M059J (cell line): Measurements from ENCODE around the genes NDUFA4, ANKMY2 and BZW2.

- RAMPAGE, long total RNA: start-site peak on the minus strand at chr7:10940130-10940188, 282 and 87 reads in 2 replicates
These were observed at the start of gene NDUFA4 for GRCh38 chr7:10939300-10940379. NDUFA4 (minus strand) TSS chr7:10940153.

DNA sequence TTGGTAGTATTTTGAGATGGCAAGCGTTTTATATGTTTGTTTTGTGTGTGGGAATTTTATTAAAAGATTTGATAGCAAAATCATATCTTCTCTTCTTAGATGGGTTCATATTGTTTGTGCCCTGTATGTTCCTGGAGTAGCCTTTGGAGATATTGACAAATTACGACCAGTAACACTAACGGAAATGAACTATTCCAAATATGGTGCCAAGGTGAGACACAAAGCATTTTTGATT lies 49.0 kb downstream of the PHF14 start:
- RAMPAGE, long total RNA: no peak

- RAMPAGE, long total RNA: no peak
These were observed 63.2 kb downstream of the PHF14 start for GRCh38 chr7:11036810-11037406.

DNA sequence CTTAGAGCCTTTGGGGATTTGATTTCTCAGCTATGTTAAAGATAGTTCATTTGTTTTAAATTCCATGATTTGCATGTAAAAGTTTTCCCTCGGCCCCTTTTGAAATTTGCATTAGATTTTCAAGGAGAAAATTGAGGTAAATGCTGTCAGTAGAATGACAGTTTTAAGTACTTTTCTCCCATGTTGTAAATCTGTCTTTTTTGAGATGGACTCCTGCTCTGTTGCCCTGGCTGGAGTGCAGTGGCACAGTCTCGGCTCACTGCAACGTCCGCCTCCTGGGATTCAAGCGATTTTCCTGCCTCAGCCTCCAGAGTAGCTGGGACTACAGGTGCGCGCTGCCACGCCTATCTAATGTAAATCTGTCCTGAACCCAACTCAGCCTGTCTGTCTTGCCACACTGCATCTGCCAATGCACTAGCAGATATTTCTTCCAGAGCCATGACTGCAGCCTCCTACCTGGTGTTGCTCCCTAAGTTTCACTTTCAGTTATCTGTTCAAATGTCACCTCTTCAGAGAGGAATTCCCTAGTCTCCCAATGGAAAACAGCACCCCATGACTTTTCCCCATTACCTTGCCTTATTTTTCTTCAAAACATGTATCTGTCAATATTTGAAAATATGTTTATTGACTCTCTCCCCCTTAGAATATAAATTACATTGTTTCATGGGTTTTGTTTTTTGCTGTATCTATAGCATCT lies 264.1 kb downstream of the PHF14 start:
- RAMPAGE, long total RNA: no peak

- RAMPAGE, long total RNA: no peak
These were observed 279.1 kb downstream of the PHF14 start for GRCh38 chr7:11252637-11253386.

GRCh38 chr7:12257580-12258133 lies 46.6 kb downstream of the TMEM106B start:
- RAMPAGE, long total RNA: no peak

DNA sequence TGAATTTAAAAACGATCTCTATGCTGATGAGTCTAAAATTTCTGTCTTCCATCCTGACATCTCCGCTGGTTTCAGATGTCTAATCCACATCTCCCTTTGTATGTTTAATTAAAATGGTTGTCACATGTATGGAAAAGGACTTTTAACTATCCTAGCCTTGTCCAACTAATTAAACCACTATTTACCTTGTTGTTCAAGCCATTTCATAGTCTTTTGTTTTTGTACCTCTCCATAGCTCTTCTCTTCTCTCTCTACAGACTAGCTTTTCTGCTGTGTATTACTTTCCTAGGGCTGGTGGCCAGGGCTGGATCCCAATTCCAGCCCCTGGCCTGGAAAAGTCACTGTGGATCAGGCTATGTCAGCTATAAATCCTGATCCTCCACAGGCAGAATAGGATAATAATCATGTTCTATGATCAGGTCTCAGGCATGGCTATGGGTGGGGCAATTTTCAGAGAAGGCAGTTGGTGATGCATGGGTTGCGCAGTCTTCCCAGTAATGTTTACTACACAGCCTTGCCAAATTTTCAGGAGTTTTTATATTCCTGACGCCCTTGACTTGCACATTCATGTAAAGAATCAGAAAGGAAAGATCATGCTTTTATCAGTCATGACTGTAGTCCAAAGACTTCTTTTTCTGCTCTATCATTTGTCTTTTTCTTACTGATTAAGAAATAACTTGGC lies 31.5 kb downstream of the ARL4A start:
- RAMPAGE, long total RNA: no peak

DNA sequence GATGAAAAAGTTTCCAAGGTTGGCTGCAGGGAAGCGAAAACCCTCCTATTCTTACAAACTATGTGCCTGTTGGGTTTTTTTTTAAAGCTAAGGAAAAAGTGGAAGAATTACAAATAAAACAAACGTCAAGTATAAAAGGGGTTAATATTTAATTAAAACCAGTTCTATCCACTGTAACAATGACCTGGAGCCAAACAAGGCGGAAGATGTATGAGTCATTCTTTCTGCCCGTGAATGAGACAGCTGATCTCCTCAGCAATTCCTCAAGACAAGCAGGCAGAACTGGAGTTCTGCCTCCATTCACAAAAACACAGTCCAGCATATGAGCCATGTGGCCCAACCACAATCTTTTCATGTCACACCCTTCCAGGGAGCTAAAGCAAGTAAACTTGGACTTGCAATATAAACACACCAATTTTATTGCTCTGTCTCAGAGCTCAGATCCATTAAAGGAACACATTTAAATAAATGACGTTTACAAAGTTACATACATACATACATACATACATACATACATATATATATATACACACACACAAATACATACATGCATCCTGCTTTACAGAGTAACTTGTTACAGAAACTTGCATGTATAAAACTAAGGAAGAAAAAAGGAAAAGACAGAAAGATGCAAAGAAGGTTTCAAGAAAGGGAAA lies 8.3 kb downstream of the ETV1 start:
- RAMPAGE, long total RNA: no peak

- RAMPAGE, long total RNA: no peak
These were observed 93.9 kb upstream of the MEOX2 start for GRCh38 chr7:15780281-15780844.

DNA sequence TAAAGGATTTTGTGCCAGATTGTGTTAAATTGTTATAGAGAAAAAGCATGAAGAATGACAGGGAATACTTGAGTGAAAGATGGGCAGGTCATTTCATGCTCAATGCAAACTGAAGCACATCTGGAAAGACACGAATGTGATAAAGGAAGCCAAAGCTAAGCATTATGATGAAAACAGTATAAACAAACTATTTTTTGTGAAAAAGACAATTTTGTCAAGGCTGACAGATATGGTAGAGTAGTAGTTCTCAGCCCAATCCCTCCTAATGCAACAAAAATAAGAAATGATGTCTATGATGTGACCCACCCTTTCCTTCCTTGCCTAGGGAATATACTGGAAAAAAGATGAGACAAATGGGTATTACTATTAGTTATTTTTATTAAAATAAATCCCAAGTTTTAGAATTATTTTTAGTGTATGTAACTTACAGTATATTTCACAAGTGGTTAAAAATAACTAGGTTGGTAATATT lies 218.7 kb downstream of the CRPPA start:
- RAMPAGE, long total RNA: no peak

DNA sequence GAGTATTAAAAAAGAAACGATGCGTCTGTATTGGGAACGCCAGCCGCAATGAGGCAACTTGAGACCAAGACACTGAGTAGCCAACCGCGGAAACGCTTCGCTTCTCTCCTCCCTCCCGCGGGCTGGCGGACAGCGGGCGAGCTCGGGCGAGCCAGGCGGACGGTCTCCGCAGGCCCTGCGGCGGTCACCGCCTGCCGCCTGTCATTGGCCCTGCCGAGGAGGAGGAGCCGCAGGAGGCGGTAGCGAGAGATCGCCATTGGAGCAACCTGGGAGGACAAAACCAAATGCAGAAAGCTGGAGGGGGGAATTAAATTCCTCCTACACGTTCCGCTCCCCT lies at the start of gene ANKMY2:
TSS of gene ANKMY2 (minus strand) at position 144 of the 337 bp plus-strand sequence.
- RAMPAGE, long total RNA: start-site peak on the minus strand centred at position 124 of the sequence, 107 bp wide, 53 and 18 reads in 2 replicates

DNA sequence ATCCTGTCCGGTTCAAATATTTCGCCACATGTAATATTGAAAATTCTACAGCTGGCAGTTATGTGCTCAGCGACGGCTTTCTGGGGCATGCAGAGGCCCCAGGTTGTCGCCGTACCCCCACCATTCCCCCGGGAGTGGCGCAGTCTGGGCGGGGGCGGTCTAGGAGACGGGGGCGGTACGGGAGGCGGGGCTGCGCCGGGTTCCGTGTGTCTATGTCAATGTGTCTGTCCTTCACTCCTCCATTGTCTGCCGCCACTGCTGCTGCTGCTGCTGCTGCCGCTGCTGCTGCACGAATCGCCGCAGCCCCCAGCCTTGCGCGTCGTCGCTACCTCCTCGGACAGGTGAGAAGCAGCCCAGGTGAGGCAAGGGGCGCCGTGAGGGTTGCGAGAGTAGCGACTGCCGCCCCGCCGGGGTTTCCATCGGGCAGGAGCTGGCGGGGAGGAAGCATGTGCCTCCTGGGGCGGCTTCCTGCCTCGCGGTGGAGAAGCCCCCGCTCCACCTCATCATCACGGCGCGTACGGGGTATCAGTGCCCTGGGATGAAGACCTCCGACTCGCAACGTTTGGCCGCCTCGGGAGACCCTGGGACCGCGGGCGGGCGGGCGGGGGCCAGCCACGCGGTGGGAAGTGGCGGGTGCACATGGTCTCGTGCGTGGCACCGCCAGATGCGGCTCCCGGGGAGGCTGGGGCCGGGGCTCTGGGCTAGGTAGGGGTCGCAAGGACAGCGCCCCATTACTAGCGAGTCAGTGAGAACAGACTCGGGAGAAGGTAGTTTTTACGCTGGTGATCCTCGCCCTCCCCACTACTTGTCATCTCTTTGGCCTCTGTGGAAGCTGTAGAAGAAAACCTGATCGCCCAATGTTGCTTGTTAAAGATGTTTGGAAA lies at the start of gene BZW2:
TSS of gene BZW2 (plus strand) at position 234 of the 884 bp plus-strand sequence.
- RAMPAGE, long total RNA: start-site peak on the plus strand centred at position 209 of the sequence, 68 bp wide, 39 and 14 reads in 2 replicates

DNA sequence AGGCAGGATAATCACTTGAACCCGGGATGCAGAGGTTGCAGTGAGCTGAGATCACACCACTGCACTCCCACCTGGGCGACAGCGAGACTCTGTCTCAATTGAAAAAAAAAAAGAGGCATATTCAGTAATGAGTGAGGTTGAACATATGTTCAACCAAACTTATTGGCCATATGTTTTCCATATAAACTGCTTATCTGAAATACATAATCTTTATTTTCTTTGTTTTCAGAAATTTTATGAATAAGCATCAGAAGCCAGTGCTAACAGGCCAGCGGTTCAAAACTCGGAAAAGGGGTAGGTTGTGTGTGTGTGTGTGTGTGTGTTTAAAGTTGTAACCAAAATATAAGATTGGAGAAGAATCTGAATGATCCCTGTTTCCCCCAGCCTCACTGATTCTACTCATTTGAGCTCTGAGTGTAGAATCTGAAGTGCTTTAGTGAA lies 19.2 kb downstream of the BZW2 start:
- RAMPAGE, long total RNA: no peak

DNA sequence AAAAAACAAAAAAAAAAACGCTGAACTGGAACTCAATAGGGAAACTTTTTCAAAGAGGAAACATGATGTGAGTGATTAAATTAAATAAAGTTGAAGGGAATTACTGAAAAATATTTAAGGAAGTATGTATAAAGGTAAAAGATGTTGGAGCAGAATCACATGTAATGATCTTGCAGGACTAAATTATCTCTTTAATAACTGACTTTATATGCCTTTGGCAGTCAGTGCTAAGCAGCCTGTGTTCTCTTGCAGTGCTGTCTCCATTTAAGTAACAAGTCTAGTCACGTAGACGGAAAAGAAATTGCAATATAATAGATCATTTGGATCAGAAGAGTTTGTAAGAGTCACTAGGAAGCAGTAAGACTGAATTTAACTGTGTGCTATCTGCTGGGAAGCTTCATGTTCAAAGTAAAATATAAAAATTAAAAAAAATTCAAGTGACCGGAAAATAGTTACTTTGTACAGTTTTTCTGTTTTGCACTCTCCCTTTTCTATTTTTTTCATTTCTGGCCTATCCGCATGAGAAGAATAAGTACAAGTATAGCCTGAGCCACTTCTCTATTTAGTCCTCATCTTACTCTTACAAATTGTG lies 21.4 kb downstream of the BZW2 start:
- RAMPAGE, long total RNA: no peak

DNA sequence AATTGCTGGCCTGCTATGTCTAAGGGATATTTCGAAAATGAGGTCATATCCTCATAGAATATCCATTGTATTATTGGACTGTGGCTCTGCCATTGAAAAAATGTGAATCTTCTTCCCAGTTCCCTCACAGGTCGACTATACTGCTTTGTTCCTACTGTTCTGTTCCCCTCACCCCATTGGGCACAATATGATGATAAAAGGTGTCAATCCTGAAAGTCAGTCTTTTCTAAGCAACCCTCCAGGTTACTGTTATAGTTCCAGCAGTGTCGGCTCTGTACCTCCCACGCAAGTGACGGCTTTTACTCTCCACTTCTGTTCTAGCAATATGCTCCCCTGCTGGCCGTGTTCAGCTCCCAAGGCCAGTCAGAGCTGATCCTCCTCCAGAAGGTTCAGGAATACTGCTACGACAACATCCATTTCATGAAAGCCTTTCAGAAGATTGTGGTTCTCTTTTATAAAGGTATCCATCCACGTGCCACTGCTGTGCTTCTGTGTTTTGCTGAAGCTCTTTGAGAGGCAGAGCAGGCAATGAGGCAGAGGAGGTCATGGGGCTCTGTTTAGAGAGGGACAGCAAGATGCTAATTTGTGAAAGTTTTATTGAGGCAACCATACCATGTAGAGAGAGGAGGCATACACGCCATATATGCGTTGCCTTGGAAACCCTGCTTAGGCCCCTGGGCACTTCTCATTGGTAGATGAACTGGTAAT lies 51.9 kb downstream of the BZW2 start:
- RAMPAGE, long total RNA: no peak

GRCh38 chr7:16795670-16796340 lies 9.0 kb downstream of the AGR2 start:
- RAMPAGE, long total RNA: no peak

GRCh38 chr7:16916068-16916610 lies 34.4 kb upstream of the AGR3 start:
- RAMPAGE, long total RNA: no peak

DNA sequence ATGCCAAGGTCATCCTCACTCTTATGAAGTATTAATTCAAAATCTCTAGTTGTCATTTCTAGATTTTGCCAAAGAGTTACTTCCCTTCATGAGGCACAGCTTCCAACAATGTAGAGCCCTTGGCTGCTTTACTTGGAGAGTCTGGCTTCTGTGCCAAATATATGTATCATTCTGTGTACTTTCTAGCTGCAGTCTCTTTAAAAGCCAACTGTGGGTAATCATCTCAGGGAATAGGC lies 22.5 kb upstream of the AHR start:
- RAMPAGE, long total RNA: no peak

DNA sequence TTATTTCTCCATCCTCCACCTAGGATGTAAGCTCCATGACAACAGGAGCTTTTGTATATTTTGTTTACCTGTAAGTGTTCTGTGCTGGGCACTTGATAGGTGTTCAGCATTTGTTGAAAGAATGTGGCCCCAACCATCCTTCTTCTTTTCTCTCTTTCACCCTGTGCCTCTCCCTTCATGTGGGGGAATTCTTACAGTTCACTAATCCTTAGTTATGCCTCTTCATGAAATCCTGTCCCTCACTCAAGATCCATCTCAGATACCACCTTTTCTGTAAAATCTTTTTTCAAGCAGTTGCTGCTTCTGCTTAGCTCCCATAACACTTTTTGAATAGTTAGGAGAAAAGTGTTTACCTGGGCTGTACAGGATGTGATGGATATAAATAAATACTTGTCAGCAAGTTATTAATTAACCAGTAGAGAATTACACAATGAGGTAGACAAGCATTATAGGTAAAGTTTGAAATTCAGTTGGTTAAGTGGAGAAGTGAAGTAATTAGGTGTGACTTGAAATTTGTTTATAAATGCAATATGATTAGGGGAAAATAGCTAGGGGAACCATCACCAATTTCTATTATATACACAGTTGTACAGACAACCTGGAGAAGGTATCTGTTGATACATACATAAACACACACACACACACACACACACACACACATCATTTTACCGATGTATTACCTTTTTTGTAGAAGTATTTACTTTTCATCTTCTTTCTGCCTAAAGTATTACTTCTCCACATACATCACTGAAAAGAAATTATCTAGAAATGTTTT lies 9.8 kb downstream of the AHR start:
- RAMPAGE, long total RNA: no peak

DNA sequence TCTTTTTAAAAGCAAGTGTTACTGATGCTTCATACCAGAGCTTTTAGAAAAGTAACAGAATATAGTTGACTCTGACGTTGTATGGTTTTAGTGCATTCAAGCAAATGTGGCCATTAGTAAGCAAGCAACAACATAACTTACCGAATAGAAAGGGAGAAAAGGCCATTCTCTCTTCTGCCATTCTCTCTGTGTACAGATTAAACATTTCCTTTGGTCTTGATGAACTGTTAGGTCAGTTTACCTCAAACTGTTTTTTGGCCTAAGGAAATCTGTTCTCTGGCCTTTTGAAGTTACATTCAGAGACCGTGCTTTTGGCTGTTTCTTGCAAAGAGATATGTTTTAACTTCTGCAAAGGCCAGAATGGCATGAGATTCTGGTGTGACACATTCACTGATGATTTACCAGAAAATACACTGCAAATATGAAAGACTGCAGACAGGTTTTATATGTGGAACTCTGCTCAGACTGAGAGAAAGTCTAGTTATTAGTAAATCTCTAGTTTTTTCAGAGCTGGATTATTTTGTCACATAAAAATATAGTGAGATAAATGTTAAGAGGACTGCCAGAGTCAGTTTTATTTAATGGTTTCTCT lies 22.2 kb downstream of the AHR start:
- RAMPAGE, long total RNA: no peak